SK-N-SH (cell line): Measurements from ENCODE around the gene FAM83B.

DNA sequence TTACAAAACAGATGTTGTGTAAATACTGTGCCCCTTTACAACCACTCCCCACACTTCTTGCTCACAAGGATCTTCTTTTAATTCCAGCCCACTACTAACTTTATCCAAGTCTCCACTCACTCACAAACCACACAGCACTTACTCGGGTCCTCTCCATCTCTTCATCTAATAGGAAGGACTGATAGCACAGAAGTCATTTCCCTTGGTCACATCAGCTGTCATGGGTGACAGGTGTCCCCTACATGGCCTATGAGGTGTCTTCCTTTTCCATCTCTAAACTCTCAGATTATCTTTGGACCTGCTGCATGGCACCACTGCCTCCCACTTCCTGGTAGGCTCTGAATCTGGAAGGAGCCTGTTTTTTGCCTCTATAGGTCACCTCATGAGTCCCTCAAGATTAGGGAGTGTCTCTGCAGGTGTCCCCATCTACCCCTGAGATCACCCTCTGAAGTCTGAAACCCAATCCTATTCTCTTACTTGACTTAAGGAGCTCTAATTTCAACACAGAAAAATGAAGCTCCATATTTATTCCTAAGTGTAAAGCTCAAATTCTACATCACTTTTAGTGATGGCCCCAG is 28.5 kb downstream of the GCLC start:
- RRBS, result no CpG with 5 or more reads among the region's 1 CpG
CAGE:
- cytosol, long polyA plus RNA, result no peak
- long polyA plus RNA, result no peak
- nucleus, long polyA plus RNA, result no peak

DNA sequence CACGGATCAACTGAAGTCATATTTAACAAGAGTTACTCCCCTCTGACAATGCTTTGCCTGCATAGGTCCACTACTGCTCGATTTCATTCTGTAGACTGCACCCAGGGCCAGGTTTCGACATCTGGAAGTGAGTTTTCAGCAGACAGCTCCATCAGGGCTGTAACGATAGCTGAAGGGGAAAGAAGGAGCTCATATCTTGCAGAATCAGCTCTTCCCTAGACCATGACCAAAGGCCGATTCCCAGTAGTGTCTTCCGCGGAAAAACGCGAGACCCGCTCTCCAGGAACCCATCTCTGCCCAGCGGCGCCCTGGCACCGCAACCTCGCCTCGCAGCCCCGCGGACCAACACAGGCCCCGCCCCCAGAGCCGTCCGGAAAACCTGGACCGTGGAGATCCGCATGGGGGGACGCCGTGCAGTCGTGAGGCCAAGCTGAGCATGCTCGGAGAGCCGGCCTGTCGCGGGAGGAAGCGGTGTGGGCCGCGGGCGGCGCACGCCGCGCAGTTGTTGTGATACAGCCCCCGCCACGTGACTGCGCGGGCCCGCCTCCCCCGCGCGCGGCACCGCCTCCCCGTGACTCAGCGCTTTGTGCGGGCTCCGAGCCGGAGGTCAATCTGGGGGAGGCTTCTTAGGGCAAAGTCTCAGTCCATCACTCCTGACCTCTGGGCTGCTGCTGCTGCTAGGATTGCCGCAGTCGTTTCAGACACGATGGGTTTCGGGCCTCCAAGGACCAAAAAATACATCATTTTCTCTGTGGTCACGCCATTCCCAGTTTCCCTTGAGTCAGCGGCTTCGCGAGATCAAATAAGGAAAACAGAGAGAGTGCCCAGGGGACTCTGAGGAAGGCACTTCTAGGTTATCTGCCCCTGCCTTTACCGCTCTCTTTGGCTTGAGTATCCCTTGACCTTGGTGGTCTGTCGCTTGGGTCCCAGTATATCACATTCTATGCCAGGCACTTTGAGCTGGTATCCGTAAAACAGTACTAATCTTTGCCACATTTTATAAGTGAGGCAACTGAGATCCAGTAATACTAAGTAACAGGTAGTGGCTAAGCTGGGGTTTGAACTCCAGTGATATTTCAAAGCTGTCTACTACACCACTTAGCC is 3.1 kb upstream of the GCLC start:
- RRBS, result 2% methylated on average over 6 of the region's 63 CpGs
CAGE:
- cytosol, long polyA plus RNA, result no peak
- long polyA plus RNA, result no peak
- nucleus, long polyA plus RNA, result no peak

GRCh38 chr6:53704359-53704858 is 38.9 kb upstream of the KLHL31 start:
- RRBS, result no CpG with 5 or more reads among the region's 6 CpGs
CAGE:
- cytosol, long polyA plus RNA, result no peak
- long polyA plus RNA, result no peak
- nucleus, long polyA plus RNA, result no peak

DNA sequence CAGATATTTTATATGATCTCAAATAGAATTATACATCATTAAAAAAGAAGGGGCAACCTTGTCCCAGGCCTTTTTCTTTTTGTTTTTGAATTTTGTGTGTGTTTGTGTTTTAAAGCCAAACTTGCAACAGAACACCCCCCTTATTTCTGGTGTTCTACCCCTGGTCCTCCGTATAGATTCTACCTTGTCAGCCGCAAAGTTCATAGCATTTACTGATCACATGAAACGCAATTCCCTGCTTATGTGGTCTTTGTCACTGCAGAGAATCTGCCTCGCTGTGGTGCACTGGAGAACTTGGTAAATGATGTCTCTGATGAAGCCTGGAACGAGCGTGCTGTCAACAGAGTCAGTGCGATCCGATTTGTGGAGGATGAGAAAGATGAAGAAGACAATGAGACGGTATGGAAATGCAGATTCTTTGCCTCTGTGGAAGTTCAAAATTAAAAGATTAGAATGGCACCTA is 125.6 kb downstream of the LRRC1 start:
- RRBS, result no CpG with 5 or more reads among the region's 9 CpGs
CAGE:
- cytosol, long polyA plus RNA, result no peak
- long polyA plus RNA, result no peak
- nucleus, long polyA plus RNA, result no peak

DNA sequence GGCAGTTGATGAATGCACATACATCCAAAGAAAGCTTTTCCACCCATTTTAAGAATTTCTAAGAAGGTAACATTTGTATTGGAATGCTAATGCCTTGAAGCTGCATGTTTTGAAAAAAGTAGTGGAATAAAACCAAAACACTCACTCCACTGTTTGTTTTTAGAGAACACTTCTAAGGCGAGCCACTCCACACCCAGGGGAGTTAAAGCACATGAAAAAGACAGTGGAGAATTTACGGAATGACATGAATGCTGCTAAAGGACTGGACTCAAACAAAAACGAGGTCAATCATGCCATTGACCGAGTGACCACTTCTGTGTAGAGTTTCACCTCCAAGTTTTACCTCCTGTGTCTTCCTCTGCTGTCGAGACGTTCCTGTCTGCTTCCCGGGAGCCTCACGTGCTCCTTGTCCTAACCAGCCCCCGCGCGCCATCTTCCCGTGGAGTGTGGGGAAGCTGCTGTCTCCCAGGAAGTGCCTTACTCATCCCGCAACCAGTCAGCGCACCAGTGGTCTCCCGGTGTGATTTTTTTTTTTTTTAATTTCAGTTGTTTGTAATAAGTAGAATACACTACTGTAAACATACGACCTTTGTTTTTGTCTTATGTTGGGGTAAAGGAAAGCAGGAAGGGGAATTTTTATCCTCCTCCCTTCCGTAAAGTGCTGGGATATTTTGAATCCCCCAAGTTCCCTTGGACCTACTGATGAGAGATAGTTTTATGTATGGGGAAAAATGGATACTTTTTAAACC is 127.8 kb downstream of the LRRC1 start:
- RRBS, result no CpG with 5 or more reads among the region's 17 CpGs
CAGE:
- cytosol, long polyA plus RNA, result no peak
- long polyA plus RNA, result no peak
- nucleus, long polyA plus RNA, result no peak

GRCh38 chr6:53943385-53944032 is 148.7 kb downstream of the LRRC1 start:
- RRBS, result no CpG with 5 or more reads among the region's 3 CpGs
CAGE:
- cytosol, long polyA plus RNA, result no peak
- long polyA plus RNA, result no peak
- nucleus, long polyA plus RNA, result no peak

- RRBS, result no CpG with 5 or more reads among the region's 5 CpGs
CAGE:
- cytosol, long polyA plus RNA, result no peak
- long polyA plus RNA, result no peak
- nucleus, long polyA plus RNA, result no peak
These were observed 102.2 kb upstream of the MLIP start for GRCh38 chr6:54009024-54009539.

DNA sequence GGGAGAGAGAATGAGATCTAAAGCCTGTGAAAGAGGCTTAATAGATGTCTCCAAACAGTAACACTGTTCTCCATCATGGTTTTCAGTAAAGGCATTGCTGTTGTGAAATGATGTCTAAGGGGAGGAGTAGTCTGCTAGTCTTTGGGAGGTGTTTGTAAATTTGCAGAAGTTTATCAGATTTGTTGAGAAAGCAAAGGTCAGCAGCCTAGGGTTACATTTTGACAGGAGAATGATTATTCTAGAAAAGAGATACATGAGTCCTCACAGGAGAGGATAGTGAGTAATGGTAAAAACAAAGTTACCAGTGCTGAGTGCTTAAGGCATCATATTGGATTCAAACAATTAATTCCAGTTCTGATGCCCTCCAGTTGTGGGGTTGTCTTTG is 73.8 kb upstream of the MLIP start:
CAGE:
- cytosol, long polyA plus RNA, result no peak
- long polyA plus RNA, result no peak
- nucleus, long polyA plus RNA, result no peak

- RRBS, result no CpG with 5 or more reads among the region's 2 CpGs
CAGE:
- cytosol, long polyA plus RNA, result no peak
- long polyA plus RNA, result no peak
- nucleus, long polyA plus RNA, result no peak
These were observed 25.7 kb upstream of the MLIP start for GRCh38 chr6:54085491-54086002.

- RRBS, result no CpG with 5 or more reads among the region's 4 CpGs
CAGE:
- cytosol, long polyA plus RNA, result no peak
- long polyA plus RNA, result no peak
- nucleus, long polyA plus RNA, result no peak
These were observed 13.4 kb upstream of the MLIP start for GRCh38 chr6:54097848-54098174.

GRCh38 chr6:54846092-54846907 is at the start of gene FAM83B:
TSS of gene FAM83B (plus strand) at chr6:54846771.
- RRBS, result 3% methylated on average over 20 of the region's 56 CpGs
CAGE:
- cytosol, long polyA plus RNA, result no peak
- long polyA plus RNA, result no peak
- nucleus, long polyA plus RNA, result no peak

DNA sequence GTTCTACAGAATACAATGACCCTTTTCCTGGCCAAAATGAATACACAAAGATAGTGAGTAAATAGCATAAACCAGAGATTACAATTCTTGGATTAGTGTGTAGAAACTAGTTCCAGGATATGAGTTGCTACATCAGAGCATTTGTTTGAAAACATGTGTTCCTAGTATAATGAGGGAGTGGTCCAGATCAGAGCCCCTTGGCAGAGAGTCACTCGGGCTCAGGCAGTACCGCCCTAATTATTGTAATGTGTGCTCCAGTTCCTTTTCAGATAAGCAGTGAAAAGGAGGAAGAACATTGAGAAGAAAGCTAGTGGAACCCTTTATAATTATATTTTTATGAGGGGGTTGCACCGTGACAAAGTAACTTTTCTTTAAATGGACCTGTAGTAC is 63.8 kb upstream of the COL21A1 start:
- RRBS, result no CpG with 5 or more reads among the region's 3 CpGs
CAGE:
- cytosol, long polyA plus RNA, result no peak
- long polyA plus RNA, result no peak
- nucleus, long polyA plus RNA, result no peak

DNA sequence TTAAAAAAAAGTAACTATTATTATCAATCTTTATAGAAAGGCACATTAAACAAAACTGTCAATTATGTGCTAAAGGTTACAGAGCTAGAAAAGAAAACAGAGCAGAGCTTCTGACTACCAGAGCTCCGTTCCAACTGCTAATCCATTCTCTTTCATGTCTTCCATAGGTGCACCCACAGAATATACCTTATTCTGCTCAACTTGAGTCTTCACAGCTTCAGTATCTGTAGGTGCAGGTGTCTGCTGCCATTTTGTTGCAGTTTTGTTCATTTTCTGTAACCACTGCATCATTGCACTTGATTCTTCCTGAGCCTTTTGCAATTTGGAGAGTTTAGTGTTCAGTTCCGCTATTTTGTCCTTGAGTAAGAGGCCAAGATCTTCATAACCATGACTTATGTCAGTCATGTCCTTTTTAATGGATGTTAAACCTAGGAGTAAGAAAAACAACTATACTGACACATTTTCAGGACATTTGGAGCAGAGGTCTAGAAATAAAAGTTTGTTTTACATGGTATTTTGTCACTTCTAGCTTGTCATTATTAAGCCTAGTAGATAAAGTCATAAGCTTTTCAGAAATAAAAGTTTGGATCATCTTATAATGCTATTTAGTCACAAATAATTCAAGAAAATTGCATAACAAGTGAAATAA is 313.9 kb upstream of the COL21A1 start:
- RRBS, result no CpG with 5 or more reads among the region's 2 CpGs
CAGE:
- cytosol, long polyA plus RNA, result no peak
- long polyA plus RNA, result no peak
- nucleus, long polyA plus RNA, result no peak

- RRBS, result no CpG with 5 or more reads among the region's 7 CpGs
CAGE:
- cytosol, long polyA plus RNA, result no peak
- long polyA plus RNA, result no peak
- nucleus, long polyA plus RNA, result no peak
These were observed 212.5 kb downstream of the DST start for GRCh38 chr6:56742031-56742711.

- RRBS, result no CpG with 5 or more reads among the region's 21 CpGs
CAGE:
- cytosol, long polyA plus RNA, result no peak
- long polyA plus RNA, result no peak
- nucleus, long polyA plus RNA, result no peak
These were observed 979 bp downstream of the BAG2 start for GRCh38 chr6:57172982-57173628.

DNA sequence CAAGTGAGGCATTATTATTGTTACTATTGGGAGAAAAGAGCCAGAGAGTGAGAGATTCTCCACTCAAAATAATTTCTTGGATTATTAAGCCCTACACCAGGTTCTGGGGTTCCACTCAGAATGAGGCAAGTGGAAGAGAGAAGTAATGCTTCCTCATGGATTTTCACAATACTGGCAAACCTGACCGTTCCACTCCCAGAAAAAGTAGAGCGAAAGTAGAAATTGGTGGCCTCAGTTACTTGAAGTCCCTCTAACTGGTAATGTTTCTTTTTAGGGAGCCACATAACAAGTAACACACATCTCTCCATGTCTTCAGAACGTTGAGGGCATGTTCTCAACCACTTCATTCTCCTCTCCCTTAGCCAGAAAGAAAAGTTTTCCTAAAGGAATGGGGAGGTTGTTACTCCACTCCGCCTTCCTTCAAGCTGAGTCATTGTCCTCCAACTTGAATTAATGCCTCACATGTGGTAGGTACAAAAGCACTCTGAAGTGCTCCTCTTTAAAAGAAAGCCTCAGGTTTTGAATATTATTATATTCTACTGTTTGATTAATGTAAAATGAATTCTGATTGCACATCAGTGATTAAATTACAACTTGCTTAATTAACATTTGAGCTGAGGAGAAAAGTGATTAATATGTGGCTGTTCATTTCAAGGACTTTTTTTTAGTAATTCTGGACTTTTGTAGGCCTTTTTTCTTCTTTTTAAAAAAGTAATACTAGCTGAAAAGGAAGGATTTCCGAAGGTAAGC is 2.0 kb downstream of the BAG2 start:
- RRBS, result no CpG with 5 or more reads among the region's 5 CpGs
CAGE:
- cytosol, long polyA plus RNA, result no peak
- long polyA plus RNA, result no peak
- nucleus, long polyA plus RNA, result no peak

DNA sequence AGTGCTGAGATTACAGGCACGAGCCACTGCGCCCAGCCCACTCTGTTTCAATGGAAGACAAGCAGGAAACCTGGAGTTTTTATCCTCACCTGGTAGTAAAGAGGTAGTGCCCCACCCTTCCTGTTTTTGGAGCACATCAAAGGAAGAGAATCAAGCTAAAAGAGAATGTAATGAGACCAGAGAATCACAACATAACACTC is 7.6 kb downstream of the RAB23 start:
- RRBS, result no CpG with 5 or more reads among the region's 2 CpGs
CAGE:
- cytosol, long polyA plus RNA, result no peak
- long polyA plus RNA, result no peak
- nucleus, long polyA plus RNA, result no peak

DNA sequence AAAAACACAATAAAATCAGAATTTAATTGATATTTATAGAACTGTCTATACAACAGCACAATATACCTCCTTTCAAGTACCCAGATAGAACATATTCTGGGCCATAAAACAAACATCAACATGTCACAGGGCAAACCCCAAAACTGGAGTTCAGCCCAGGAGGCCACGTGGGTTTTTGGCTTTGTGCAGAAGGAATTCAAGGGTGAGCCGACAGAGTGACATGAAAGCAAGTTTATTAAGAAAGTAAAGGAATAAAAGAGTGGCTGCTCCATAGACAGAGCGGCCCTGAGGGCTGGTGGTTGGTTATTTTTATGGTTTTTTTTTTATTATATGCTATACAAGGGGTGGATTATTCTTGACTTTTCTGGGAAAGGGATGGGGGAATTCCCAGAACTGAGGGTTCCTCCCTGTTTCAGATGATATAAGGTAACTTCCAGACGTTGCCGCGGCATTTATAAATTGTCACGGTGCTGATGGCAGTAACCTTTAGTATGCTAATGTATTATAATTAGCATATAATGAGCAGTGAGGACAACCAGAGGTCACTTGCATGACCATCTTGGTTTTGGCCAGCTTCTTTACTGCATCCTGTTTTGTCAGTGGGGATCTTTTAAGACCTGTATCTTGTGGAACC is 5.6 kb downstream of the RAB23 start:
- RRBS, result no CpG with 5 or more reads among the region's 7 CpGs
CAGE:
- cytosol, long polyA plus RNA, result no peak
- long polyA plus RNA, result no peak
- nucleus, long polyA plus RNA, result no peak

- RRBS, result no CpG with 5 or more reads among the region's 10 CpGs
CAGE:
- cytosol, long polyA plus RNA, result no peak
- long polyA plus RNA, result no peak
- nucleus, long polyA plus RNA, result no peak
These were observed 657 bp upstream of the RAB23 start for GRCh38 chr6:57222701-57223227.

DNA sequence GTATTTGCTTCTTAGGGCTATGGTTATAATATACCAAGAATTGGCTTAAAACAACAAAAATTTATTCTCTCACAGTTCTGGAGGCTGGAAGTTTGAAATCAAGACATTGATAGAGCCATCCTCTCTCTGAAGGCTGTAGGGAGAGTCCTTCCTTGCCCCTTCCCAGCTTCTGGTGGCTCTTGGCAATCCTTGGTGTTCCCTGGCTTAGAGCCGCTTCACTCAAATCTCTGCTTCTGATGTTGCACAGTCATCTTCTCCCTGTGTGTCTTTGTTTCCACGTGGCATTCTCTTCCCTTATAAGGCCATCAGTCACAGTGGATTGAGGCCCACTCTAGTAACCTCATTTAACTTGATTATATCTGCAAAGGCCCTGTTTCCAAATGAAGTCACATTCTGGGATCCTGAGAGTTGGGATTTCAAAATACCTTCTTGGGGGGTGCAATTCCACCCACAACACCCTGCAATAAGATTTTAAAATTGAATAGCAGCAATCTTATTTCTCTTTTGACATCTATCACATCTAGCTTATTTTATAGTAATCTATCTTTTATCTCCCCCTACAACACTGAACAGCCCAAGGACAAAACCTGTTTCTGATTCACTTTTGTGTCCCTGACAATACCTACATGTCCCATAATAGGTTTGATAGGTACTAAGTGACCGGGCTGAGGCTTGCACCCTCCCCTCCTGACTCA is 41.3 kb upstream of the RAB23 start:
- RRBS, result no CpG with 5 or more reads among the region's 3 CpGs
CAGE:
- cytosol, long polyA plus RNA, result no peak
- long polyA plus RNA, result no peak
- nucleus, long polyA plus RNA, result no peak